ENCODE measurements around a stretch of chr14.

DNA sequence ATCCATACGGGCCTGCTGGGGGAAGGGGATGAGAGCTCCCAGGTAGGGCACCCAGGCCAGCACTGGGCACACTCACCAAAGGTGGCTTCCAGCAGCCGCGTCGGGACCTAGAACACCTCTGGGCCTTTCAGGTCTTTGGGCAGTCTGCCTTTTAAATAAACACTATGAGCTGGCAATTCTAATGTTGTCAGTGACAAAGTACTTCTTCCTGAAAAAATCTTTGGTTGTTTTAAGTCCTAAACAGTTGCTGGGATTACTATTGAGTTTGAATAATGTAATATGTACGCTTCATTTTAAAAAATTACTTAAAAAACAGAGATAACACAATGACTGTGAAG lies 13.7 kb downstream of the FOS start:
- PRO-cap: no peak

DNA sequence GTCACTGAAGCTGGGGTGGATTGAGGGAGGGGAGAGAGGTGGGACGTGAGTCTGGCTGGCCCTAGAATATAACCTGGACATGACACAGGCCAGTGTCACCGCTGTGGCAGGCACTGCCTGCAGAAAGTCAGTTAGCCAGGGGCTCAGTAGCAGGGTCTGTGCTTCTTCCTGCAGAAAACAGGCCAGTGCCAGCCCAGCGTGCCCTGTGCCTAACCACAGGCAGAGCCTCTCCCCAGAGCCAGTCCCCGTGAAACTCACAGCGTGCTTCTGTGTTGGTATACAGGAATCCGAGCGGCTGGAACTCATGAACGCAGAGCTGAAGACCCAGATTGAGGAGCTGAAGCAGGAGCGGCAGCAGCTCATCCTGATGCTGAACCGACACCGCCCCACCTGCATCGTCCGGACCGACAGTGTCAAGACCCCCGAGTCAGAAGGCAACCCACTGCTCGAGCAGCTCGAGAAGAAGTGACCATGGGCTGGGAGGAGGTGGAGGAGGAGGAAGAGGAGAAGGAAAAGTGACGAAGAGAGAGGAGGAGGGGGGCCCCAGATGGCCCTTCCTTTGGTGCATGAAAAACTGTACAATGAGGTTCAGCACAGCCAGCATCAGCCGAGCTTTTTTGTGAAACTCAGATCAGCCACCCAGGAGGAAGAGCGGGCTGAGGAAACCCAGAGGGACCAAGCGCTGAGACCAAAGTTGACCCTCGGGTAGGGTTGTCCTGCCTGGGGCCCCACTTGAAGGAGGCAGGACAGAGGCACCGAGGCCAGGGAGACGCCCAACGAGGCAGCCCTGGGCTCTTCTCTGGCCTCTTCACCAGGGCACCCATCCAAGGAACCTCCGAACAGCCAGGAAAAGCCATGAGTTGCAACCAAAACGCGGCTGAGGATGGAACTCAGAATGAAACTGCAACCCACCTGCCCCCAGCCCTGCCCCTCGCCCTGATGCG lies 41.5 kb downstream of the JDP2 start:
- PRO-cap: no peak

GRCh38 chr14:75559754-75560352 lies 18.6 kb upstream of the FLVCR2 start:
- PRO-cap: no peak

GRCh38 chr14:75566377-75566808 lies 12.0 kb upstream of the FLVCR2 start:
- PRO-cap: no peak

- PRO-cap: no peak
These were observed 25.8 kb downstream of the ERG28 start for GRCh38 chr14:75634824-75635360.

DNA sequence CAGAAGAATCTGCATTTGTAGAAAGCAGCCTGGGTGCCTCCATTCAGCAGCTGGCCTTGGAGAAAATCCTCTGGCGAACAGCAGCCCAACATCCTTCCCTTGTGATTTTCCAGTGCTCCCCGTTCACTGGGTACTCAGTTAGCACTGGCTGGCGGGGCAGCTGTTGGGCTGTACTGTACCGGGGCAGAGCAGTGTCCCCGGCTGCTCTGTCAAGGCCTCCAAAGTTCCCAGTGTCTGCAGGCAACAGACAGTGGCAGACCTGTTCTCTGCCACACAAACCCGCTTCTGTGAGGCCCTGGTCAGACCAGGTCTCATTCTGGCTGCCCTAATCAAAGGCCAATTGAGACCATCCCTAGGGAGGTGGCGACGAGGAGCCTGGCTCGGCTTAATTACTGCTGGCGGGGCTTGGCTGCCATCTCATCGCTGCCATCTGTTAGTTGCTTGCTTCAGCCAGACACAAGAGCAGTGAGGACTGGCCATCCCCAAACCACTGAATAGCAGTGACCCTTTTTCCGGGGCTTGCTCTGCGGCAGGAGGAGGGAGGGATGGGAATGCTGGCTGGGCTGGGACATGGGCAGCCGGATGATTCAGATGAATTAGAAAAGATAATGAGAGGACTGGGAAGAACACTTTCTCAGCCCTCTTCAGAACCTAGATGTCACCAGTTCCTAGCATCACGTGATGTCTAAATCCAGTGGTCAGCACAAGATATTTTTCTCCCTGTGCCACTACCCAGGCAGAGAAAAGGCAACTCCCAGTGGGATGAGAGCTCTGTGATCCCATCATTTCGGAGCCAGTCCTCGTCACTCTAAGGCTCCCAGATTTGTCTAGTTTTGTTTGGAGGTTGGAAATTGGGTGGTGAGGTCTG lies 24.5 kb downstream of the ERG28 start:
- PRO-cap: bidirectional peak, plus-strand start at position 439 of the sequence, minus-strand start at position 281 of the sequence

DNA sequence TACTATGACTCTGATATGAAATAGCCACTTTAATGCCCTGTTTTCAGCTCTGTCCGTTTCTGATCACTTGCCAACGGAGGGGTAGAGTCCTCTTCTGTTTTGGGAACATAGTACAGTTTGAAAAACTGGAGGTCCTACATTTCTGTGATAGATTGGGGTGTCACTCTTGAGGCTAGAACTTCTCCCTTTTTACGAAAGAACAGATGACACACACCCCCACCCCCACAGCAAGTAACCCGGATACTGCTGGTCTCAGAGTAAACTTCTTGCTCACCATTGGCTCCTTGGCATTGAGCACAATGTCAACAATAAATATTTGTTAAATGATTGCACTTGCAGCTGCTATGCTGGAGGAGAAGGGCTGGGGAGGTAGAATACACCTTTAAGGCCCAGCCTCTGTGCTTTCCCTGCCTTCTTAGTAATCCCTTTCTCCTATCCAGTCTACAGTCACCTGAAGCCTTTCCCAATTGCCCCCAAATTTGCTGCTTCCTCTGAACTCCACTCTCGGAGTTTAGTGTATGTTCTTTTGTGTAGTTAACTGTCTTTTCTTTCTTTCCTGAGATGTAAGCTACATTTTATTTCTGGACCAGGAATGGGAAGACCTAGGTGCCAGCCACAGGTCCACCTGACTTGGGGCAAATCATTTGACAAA lies 149.8 kb downstream of the TGFB3 start:
- PRO-cap: no peak

DNA sequence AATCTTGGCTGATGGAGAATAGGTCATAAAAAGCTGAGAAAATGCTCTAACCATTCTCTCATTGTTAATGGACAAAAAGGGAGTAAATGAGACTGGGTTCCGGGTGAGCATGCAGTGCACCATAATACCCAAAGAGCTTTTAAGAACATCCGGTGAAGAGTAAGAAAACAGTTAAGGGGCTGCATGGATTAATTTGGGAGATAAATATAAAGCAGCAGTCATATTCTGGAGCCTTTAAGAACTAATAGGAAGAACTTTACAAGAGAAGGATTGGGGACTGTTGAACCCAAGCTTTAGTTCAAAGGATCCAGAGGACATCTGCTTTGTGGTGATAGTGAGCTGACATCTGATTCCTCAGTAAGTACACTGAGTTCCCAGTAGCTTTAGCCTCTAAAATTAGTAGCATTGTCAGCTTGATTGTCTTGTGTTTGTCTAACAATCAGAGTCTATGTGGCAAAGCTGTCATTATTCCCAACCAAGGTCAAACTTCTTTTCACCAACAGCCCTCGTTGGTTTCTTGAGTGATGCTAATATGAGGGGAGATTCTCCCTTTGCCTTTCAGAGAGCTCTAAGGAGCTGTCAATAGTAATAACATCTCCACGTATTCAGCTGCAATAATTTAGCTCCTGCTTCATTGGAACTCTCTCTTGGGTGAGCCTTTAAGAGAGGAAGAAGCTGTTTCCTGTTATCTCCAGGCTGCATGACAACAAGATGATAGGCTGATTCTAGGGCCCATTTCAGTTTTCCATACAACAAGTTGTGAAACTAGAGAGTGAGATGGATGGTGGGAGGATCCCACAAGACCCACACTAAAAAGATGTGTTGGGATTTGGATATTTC lies 46.8 kb downstream of the TGFB3 start:
- PRO-cap: no peak

DNA sequence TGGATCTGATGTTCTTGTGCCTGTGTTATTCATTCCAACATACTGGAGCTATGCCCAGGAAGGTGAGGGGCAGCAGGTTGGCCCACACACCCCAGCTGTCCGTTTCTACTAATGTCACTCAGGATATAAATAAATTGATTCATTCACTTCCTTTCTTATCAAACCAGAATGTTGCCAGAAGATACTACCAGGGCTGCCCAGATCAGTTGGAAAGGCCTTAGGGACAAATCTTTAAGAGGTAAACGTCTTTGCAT lies 40.6 kb downstream of the TGFB3 start:
- PRO-cap: no peak

GRCh38 chr14:75989109-75989549 lies 3.6 kb downstream of the IFT43 start:
- PRO-cap: no peak

GRCh38 chr14:76101270-76101688 lies 50.4 kb upstream of the GPATCH2L start:
- PRO-cap: no peak

GRCh38 chr14:76715056-76715983 lies 45.9 kb upstream of the VASH1 start:
- PRO-cap: no peak

DNA sequence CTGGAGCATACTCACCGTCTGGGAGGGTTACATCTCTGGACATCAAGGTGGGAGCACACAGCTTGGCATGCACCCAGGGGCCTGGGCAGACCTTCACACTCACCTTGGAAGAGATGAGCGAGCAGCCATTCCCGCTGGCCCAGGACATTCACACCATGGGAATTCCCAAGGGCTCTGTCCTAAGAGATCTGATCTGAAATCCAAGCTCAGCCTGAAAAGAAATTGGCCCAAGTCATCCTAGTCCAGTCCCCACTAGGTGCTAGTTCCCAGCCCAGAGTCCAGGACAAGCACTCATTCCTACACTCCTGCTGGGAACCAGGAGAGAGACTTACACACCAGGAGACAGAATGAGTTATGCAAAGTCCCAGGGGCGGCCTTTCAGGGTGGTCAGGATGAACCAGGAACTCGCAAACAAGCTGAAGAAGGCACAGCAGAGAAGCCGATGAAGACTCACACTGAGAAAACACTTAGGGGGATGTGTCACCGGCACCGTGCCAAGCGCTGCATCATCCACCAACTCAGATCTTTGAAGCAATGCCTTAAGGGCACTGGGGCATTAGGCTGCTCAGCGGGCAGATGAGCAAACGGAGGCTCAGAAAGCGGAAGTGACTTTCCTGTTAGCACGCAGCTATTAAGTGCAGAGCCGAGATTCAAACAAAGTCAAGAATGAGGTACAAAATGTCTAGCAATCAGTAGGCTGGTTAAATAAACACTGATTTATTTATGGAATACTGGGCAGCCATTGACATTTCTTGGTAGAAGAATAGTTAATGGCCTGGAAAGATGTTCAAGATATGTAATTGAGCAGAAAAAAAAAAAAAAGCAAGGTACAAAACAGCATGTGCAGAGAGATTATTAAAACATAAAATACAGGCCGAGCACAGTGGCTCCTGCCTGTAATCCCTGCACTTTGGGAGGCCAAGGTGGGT lies 78.6 kb downstream of the LRRC74A start:
- PRO-cap: bidirectional peak, plus-strand start at position 554 of the sequence, minus-strand start at position 438 of the sequence

DNA sequence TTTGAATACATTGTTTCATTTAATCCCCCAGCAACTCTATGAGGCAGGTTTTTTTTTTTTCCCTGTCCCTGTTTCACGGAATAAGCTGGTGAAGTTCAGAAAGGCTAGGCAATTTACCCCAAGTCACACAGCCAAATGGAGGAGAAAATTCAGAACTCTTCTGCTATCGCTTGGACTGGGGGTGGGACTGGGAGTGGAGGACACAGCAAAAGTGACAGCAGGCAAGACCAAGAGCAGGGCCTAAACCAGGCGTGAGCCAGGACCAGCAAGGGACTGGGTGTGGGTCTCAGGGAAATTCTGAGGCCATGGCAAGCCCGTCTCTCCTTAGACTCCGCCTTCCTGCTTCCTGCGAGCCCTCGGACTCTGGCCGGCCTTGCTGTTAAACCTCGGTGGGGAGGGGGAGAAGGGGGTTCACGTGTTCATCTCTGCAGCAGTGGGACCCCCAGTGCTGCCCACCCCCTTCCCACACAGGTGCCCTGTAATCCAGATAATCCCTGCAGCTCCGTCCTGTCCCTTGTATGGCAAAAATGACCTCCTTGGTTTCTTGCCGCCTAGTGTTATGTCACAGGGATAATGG lies 97.7 kb downstream of the LRRC74A start:
- PRO-cap: no peak

DNA sequence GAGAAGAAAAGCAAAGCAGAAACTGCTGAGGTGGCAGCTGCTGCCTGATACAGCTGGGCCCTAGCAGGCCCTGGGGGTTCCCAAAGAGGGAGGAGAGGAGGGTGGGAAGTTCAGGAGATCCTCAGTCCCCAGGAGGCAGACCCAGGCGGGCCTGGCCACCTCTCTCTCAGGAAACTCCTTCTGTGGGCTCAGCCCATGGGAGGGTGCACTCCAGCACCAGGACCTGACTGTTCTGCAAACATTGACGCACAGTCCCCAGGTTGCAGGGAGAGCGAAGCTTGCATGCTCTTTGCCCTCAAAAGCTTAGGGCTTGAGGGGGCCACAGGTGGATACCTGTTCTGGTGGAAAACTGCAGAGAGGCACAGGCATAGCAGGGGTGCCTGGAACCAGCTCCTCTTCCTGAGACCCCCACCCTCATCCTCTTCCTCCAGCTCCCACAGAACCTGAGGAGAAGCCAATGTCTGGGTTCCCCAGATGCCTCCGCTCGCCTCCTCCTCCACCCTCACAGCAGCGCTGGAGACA lies 29.5 kb downstream of the IRF2BPL start:
- PRO-cap: no peak

DNA sequence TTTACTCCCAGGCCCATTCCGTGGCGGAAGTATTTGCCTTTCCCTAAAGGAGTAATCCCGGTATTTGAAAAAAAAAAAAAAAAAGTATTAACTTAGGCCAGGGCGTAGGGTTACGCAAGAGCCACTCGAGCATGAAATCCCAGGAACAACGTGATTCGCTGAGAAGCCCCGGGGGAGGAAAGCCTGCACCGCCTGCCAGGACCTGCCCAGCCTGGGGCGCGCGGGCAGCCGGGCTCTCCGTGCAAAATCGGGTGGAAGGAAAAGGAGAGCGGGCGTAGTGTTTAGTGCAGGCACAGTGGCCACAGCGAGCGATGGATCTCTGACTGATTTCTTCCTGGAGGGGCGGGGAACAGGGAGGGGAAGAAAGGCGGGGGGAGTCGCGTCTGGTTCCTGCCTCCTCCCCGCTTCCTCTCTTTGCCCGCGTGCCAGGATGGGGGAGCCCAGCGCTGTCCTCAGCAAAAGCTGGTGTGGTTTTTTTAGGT lies 4.8 kb upstream of the IRF2BPL start:
- PRO-cap: bidirectional peak, plus-strand start at position 249 of the sequence, minus-strand start at position 60 of the sequence; bidirectional peak, plus-strand start at position 418 of the sequence, minus-strand start at position 411 of the sequence

DNA sequence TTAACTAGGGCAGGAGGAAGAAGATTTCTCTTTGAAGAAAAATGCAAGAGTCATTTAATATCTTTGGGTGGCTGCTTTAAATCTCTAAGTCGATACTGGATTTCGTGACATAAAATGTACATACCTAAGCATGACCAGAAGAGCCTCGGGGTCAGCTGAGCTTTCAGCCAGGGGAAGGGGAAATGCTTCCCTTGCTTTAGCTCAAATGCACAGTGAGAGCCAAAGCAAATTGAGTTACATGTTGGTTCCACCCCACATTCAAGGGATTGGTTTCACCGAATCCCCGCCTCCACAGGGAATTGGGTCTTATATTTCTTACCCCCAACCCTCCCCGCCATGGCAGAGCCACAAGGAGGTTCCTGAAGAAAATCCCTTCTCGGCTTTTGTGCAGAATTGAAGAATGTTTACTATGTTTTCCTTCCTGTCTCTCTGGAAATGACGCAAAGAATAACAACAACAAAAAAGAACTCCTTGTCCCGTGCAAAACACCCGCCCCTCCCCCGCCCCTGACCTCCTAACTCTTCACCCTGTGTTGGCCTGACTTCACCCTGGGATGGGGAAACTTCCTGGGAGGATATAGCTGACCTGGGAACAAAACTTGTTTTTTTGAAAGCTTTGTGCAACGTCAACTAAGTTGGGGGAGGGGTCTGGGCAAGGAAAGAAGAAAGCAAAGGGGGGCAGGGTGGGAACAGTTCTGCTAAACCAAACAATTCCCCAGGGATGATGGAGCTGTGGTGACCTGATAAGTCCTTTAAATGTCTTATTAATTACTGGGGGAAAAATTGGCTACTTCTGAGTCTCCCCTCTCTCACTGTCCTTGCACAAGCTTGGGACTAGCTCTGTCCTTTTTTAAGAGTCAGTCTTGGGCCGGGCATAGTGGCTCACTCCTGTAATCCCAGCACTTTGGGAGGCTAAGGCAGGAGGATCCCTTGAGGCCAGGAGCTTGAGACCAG lies 21.8 kb upstream of the CIPC start:
- PRO-cap: no peak

DNA sequence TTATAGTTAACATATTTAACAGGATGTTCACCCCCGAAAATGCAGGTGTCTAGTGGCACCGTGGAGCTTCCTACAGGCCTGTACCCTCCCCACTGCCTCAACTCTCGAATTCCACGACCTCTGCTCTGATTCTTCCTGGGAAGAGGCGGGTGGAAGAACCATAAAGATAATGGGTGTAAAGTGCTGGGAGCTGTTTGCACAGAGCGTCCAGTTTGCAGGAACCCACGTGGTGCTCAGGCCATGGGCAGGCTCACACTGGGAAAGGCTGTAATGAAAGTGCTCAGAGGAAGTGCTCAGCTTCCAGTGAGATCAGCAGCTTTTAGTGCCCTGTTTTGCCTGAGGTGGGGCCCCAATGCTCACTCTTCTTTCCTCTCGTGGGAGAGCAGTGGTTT lies 2.7 kb downstream of the TMEM63C start:
- PRO-cap: no peak

DNA sequence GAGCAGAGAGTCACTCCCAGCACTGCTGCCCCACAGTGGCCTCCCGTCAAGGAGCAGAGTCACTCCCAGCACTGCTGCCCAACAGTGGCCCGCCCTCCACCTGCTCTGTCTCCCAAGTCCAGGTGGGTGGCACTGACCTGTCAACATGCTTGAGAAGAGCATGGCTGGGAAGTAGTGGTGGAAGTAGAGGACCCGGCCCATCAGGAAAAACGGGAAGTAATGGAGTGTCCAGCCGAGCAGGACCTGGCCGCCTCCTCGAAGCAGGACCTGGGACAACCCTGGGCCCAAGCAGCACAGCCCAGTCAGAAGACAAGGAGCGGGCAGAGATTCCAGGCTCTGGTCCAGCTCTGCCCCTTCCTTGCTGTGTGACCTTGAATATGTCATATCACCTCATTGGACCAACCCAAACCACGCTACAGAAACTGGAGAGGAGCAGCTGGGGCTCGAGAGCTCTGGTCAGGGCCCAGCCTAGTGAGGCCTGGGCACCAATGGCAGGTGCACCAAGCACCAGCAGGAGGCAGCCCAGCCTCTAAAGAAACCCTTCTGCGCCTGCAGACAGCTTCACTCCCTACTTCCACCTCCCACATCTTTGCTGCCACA lies 7.7 kb upstream of the NGB start:
- PRO-cap: no peak

GRCh38 chr14:77321470-77321570 lies 484 bp downstream of the GSTZ1 start:
- PRO-cap: no peak